ENCODE measurements around a stretch of chr5.

DNA sequence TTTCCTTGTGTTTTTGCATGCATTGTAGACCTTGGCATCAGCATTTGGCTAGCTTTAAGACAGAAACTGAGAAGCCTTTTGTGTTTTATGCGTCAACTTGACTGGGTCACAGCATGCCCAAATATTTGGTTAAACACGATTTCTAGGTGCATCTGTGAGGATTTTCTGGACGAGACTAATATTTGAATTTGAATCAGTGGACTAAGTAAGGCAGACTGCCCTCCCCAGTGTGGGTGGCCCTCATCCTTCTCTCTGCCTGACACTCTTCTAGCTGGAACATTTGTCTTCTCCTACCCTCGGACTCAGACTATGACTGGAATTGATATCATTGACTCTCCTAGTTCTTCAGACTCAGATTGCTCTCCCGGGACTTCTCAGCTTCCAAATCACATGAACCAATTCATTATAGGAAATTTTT is 20.4 kb upstream of the GPX3 start:
- PRO-cap, result no peak
- RRBS, 2 experiments, result no CpG with 5 or more reads among the region's 5 CpGs

- PRO-cap, result no peak
- RRBS, 2 experiments, result no CpG with 5 or more reads among the region's 6 CpGs
These were observed 3.9 kb downstream of the GPX3 start for GRCh38 chr5:151024083-151024953.

GRCh38 chr5:151025754-151026518 is 5.5 kb downstream of the GPX3 start:
- PRO-cap, result no peak
- RRBS, 2 experiments, result no CpG with 5 or more reads among the region's 14 CpGs

DNA sequence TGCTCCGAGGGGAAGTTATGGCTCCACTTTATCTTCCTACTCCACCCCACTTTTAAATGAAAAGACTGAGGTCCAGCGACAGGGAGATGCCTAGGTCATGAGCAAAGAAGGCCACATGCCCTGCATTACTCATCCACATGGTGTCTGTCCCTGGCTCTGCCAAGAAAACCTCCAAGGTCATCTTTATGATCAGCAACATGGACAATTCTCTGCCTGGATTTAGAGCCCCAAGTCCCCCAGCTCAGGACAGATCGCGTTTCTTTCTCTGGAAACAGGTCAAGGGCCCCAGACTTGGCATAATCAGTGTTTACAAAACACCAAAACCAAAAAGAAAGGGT is 17.4 kb downstream of the GPX3 start:
- PRO-cap, result no peak
- RRBS, 2 experiments, result no CpG with 5 or more reads among the region's 4 CpGs

GRCh38 chr5:151067840-151068706 is 12.8 kb downstream of the TNIP1 start:
- PRO-cap, result no peak
- RRBS, 2 experiments, result no CpG with 5 or more reads among the region's 16 CpGs

- PRO-cap, result no peak
- RRBS, 2 experiments, result 90 to 96% methylated on average over 2 of the region's 14 CpGs
These were observed 20.2 kb upstream of the TNIP1 start for GRCh38 chr5:151100794-151101613.

GRCh38 chr5:151158051-151158772 is 633 bp upstream of the ANXA6 start:
- PRO-cap, result no peak
- RRBS, 2 experiments, result no CpG with 5 or more reads among the region's 11 CpGs

DNA sequence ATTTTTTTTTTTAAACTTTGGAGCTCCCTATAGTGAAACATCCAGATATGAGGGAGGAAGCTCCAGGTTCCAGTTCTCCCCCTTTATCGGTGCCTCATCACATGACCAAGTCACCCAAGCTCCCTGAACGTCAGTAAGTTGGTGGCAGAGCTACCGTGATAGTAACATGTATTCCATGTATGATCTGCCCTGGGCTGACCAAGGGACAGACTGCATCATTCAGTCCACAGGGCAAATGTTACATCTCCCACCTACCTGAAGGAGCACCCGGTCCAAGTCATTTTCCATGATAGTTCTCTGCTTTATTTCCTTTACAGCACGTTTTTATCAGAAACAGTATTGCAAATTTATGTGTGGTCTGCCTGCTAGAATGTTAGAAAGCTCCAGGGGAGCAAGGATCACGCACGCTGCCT is 25.9 kb downstream of the SPARC start:
- PRO-cap, result no peak
- RRBS, 2 experiments, result no CpG with 5 or more reads among the region's 7 CpGs

DNA sequence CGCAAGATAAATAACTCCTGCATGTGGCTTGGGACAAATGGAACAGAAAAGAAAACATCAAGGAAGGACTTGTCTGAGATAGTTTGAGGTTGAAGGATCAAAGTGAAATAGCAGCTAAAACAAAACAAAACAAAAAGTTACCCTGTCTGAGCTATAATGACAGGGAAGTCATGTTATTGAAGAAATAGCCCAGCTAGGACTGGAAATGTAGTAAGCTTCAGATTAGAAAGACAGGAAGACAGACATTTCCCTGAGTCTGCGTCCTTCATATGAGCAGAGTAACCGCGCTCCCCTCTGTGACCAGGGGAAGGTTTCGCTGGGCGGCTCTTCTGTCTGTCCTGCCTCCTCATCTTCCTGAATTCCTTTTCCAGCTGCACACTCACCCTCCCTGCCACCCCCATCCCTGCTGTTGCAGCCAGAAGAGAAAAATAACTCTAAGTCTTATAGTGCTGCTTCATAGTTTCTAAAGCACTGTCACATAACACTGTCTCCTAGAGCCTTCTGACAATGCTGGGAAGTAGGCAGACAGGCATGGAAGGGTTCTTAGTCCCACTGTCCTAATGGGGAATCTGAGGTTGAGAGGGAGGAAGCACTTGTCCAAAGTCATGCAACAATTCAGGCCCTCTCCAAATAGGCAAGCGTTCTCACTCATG is 8.6 kb downstream of the SPARC start:
- PRO-cap, result no peak
- RRBS, 2 experiments, result no CpG with 5 or more reads among the region's 7 CpGs

- PRO-cap, result no peak
- RRBS, 2 experiments, result no CpG with 5 or more reads among the region's 1 CpG
These were observed 16.6 kb upstream of the SPARC start for GRCh38 chr5:151703233-151703783.

GRCh38 chr5:152026360-152026948 is 101.8 kb upstream of the GLRA1 start:
- PRO-cap, result no peak
- RRBS, 2 experiments, result no CpG with 5 or more reads among the region's 8 CpGs

DNA sequence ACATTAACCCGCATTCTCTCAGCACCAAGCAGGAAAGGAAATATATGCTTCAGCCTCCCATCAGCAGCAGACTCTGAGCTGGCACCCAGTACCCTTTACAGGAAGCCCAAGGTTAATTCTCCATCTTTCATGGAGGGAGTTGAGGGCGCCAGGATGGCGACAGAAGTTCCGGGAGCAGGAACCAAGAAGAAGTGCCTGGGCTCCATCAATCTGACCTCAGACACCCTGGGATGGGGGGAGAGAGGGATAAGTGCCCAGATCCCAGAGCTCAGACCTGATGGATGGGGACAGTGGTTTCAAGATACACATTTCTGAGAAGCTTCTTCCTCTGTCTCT is 192.4 kb downstream of the GRIA1 start:
- PRO-cap, result no peak
- RRBS, 2 experiments, result no CpG with 5 or more reads among the region's 4 CpGs

- PRO-cap, result no peak
- RRBS, 2 experiments, result no CpG with 5 or more reads among the region's 13 CpGs
These were observed 236.3 kb downstream of the FAM114A2 start for GRCh38 chr5:153802182-153803069.

DNA sequence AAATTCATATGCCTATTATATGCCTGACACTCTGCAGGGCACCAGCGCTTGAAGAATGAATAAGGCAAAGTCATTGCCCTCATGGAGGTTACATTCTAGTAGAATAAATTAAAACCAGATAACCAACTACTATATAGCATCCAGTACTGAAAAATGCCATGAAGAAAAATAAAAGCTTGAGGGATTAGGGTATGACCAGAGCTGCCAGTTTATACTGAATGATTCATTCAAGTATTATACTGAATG is 179.2 kb downstream of the FAM114A2 start:
- PRO-cap, result no peak
- RRBS, 2 experiments, result no CpG with 5 or more reads among the region's 1 CpG

DNA sequence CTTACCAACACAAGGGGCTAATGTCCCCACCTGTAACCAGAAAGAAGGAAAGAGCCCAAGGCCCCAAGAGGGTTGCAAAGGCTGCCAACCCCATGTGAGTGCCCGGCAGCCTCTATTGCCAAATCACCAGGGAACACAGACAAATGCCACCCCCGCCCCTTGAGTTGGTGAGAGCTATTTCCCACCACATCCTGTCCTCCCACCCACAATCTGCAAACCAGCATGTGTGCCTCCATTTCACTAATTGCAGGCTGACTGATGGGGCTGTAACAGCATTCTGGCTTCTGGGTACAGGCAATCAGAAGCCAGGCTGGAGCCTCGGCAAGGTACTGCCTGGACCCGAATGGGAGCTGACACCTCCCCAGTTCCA is 78.2 kb downstream of the FAM114A2 start:
- PRO-cap, result no peak
- RRBS, 2 experiments, result no CpG with 5 or more reads among the region's 4 CpGs

DNA sequence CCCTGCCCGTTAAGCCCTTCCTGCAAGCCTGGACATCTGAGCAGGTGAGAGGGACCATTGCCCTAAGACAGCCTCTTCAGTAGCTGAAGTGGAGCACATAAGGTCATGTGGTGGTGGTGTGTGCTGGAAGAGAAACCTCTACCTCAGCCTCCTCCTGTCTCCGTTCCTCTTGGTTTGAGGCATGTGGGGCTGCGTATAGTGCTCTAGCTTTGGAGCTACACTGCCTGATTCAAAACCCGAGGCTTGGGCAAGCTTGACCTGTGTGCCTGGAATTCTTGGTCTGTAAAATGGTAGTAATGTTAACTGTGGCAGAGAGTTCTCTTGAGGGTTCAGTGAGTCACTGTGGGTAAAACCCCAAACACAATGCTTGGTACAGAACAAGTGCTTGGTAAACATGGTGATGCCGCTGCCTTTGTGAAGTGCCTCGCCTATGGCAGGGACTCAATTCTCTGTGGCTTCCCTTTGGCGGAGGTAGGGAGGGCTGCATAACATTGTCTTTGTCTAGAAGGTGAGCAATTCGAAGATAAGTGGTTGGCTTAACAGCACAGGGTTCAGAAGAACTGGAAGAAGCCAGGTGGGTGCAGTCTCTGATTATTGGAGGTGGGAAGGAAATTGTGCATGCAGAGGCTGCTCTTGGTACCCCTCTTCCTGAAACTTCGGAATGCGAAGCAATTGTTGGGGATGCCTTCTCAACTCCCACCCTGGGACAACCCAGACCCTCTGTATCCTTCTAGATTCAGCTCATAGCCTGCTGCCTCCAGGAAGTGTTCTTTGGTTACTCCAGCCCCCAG is 7.6 kb downstream of the GALNT10 start:
- PRO-cap, result no peak
- RRBS, 2 experiments, result no CpG with 5 or more reads among the region's 10 CpGs

DNA sequence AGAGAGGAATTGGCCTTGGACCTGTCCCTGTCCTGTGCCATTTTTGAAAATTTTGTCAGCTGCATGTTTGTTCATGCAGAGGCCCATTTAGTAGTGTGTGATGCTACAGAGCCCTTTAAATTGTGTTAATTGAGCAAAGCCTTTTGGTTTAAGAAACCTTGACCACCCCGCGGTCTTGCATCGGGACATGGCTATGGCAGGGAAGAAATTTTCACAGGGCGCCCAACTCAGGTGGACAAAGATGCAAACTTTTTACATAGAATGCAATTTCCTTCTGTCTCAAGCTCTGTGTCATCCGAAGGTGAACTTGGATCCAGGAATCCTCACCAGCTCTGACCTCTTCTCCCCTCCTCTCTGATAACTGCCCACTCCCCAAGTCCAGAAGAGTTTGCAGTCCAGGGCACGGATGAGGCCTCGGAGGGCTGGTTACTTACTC is 93.1 kb upstream of the SAP30L start:
- PRO-cap, result no peak
- RRBS, 2 experiments, result no CpG with 5 or more reads among the region's 7 CpGs

- PRO-cap, result no peak
- RRBS, 2 experiments, result no CpG with 5 or more reads among the region's 6 CpGs
These were observed 107.4 kb upstream of the LARP1 start for GRCh38 chr5:154647796-154648129.

DNA sequence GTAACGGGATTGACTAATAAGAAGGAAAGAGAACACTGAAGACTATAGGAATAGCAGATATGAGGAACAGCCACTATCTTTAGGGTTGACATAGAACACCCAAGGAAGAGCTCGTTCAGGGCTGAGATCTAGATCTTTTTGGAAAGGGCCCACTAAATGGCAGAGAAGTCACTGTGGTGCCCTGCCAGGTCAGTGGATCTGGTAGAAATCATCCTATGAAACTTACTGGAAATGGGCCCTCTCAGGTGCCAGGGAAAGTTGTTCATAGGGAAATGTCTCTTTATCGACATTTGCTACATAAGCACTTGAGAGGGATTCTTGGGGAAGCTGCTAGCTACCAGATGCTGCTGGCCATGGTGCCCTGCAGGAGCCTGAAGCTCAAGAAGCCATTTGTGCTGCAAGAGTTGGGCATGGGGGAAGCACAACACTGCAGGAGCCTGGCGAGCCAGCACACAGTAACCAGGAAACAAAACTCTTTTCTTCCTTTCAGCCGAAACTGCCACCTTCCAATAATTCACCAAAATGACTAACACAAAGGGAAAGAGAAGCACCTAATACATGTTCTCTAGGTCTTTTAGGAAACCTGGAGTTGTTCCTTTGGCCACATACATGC is 26.4 kb upstream of the LARP1 start:
- PRO-cap, result no peak
- RRBS, 2 experiments, result no CpG with 5 or more reads among the region's 5 CpGs

DNA sequence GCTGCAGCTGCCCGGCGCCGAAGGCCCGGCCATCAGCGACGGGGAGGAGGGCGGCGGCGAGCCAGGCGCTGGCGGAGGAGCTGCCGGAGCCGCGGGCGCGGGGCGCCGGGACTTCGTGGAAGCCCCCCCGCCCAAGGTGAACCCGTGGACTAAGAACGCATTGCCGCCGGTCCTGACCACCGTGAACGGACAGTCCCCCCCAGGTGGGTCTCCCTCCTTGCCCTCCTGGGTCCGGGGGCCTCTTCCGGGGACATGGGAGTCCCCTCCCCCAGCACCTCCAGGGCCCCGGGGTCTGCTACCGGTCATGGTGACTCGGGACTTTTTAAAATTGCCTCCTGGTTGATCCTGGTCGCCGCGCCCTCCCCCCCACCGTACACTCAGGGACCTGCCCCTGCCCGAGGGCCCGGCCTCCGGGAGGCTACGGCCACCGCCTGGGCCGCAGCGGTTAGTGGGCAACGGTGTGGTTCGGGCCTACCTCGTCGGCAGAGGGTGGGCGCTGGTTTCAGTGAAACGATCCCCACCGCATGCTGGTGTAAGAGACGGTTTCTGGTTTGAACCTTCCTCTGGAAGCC is 900 bp downstream of the LARP1 start:
- PRO-cap, result no peak
- RRBS, 2 experiments, result 2 to 4% methylated on average over 26 to 31 of the region's 50 CpGs